Paraaortic lymph node (tissue), 1 donor: ENCODE data around the gene PKDREJ.

DNA sequence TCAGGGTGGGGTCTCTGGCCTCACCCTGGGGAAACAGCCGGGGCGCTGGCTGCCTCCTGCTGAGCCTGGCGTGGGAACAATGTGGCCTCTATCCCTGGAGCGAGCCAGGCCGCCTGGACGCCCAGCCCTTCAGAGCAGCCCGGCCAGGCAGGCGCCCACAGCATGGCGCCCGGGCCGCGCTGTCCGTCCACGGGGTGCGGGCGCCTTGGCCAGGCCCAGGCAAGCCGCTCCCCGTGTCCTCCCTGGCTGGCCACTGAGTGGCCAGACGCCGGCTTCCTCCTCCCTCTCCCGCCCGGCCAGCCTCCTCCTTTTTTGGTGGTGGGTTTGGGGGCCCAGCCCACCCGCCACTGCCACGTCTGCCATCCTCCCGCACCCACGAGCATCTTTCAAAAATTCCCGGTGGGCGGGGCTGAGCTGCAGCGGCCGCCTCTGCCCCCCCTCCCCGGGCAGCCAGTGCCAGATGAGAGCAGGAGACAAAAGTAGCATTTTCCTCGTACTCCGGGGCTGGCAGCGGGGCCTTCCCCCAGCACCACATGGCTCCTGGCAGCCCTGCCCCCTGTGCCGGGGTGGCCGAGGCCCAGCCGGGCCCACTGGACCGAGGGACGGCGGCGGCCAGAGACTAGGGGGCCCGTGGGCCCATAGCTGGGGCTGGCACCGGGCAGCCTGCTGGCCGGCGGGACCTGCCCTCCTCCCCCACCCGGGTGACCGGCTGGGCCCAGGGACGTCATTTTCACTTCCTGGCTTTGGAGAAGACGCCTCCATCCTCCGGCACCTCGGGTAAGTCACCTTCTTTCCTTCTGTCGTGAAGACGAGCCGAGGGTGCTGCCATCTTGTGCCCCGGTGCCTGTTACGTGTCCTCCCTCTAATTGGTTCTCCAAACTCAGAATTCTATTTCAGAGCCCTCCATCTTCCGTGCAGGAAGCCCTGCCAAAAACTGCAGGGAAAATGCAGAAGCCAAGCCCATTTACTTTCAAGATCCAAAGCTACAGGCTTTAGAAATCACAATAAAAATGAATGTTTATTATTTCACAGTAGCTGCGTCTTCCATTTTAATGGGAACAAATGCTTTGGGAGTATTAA is 70.1 kb upstream of the PPARA start:
- PRO-cap: bidirectional peak, plus-strand start at position 453 of the sequence, minus-strand start at position 255 of the sequence; unidirectional peak, plus-strand start at position 733 of the sequence; bidirectional peak, plus-strand start at position 803 of the sequence, minus-strand start at position 788 of the sequence

- PRO-cap: no peak
Measured at GRCh38 chr22:46104051-46105208, 45.9 kb upstream of the PPARA start.

DNA sequence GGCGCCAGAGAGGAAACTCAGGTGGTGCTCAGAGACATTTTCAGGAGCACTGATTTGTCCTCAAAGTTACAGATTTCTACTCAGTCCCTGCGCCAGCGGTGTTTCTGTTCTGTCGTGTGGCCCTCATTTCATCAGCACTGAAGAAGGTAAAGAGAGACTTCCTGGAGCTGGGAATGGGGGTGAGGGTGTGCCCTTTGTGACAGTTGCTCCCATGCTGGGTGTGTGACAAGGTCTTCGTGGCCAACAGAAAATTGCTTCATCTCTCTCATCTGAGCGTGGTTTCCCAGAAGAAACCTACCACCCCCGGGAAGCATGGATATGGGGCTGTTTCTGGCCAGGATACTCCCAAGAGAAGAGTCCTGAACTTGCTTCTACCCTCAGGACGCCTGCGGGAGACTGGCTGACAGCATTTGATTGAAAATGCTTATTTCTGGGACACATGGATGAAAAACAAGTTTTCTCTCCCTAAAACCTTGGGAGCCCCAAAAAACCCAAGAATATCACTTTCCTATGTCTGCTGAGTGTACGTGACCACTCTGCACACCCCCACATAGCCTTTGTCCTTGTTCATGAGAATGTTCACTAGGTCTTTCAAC is 1.9 kb upstream of the PPARA start:
- PRO-cap: no peak

DNA sequence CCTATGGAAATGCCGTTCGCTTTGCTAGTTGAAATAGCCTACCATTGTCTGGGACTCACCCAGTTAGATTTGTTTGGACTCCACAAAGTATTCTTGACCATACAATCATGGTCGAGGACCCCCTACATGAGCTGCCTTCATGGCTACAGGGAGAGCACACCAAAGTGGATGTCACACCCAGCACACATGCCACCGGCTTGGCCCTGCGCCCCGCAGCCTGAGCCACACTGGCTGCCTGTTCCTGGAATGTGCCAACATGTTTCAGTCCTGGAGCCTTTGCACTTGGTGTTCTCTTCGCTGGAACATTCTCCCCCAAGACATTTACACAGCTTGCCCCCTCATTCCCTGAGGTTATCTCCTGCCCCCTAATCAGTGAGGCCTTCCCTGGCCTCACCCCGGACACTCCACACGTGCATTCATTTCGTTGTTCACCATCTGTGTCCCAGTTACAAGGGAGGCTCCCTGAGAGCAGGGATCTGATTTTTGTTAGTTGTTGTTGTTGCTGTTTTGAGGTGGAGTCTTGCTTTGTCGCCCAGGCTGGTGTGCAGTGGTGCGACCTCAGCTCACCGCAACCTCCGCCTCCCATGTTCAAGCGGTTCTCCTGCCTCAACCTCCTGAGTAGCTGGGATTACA is 46.0 kb downstream of the PPARA start:
- PRO-cap: no peak

- PRO-cap: no peak
Measured at GRCh38 chr22:46263241-46263774, at the start of gene PKDREJ. Gene PKDREJ (minus strand): TSS chr22:46263343.

GRCh38 chr22:46288948-46289413 is 7.7 kb upstream of the GTSE1 start:
- PRO-cap: no peak

GRCh38 chr22:46361218-46361846 is 25.8 kb downstream of the TRMU start:
- PRO-cap: no peak

DNA sequence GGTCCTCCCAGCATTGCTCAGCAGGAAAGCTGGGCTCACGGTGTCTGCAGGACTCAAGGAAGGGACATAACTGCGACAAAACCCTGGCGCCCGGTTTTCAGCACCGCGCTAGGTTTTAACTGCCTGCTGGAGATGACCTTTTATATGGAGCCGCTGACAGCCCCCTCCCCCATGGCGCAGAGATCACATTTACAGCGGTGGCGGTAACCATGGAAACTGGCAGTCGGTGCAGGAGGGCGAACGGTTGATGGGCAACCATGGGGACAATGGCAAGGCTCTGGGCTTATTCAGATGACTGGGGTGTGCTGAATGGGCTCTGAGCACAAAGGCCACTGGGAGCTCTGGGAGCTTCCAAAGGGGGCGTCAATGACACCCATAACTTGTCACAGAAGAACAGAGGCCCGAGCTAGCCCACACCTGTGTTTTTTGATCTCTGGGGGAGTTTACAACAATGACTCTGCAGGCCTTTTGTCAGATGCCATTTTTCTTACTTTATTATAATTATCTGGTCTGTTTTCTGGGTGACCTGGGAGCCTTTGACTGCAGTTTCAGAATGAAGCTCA is 37.1 kb downstream of the CELSR1 start:
- PRO-cap: no peak

DNA sequence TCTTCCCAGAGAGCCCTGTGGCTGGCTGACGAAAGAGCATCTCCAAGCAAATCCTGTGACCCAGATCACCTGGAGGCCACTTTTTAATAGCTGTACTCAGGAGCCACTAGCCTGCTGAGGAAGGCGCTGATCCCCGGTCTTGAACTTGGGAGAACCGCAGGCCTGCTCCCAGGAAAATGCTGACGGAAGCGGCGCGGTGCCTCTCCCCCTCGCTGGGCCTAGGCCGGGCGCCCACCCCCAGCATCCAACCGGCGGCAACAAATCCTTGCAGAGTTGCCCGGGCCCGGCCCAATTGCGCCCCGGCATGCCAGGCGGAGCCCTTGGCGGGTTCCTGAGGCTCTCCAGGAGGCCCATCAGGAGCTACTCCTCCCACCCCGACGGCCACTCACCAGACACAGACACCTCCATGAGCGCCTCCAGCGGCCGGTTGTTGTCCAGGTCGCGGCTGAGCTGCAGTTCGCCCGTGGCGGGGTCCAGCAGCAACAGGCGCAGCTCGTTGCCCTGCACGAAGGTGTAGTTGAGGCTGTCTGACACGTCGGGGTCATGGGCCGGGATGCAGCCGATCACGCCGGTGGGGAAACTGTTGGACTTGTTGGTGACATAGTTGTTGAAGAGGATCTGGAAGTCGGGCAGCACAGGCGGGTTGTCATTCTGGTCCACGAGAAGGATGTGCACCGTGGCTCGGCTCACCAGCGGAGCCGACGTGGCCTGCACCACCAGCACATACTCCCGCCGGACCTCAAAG is 4.0 kb downstream of the CELSR1 start:
- PRO-cap: no peak

DNA sequence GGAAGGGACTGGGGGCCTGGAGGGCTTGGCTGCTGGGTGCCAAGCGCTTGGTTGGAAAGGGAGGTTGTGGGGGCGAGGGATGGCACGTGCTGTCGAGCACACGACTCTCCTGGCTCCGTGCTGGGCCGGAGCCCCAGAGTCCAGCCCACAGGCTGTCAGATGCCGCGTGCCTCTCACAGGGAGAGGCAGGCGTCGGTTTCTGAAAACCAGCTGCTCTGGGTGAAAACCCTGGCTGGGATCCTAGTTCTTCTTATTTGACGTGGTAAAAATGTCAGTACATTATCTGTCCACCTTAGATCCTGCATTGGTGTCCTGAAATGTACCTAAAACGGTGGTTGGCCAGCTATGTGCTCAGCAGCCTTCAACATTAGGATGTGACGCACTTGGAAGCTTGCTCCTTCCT is 29.1 kb downstream of the GRAMD4 start:
- PRO-cap: no peak

GRCh38 chr22:46653732-46654234 is 33.6 kb downstream of the GRAMD4 start:
- PRO-cap: no peak

GRCh38 chr22:46661209-46662041 is 41.2 kb downstream of the GRAMD4 start:
- PRO-cap: no peak

DNA sequence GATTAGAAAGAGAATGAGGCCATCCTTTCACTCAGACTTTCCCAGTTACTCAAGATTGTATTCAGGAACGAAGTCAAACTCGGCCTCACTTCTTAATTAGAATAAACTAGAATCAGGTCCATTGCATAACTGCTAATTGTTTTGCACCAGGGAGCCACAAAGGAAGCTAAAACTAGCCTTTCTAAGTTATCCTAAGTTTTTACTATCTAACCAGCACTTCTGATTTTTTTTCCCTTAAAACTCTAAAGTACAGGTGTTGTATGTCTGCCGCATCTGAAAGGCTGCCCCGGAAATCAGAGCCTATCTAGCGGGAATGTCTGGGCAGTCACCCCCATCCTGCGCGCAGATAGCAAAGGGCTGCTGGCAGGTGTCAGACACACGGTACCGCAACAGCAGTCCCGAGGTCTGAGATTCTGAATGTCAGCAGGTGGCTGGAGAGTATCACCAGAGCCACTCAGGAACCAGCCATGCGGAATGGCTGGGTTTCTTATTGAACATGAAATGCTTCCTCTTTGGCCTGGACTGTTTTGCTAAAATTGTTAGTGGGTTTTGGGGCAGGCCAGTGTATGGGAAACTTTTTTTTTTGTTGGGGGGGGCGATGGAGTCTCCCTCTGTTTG is 53.5 kb downstream of the CERK start:
- PRO-cap: no peak

GRCh38 chr22:46780411-46780740 is 17.9 kb downstream of the TBC1D22A start:
- PRO-cap: no peak

GRCh38 chr22:46842410-46843226 is 80.2 kb downstream of the TBC1D22A start:
- PRO-cap: no peak

GRCh38 chr22:46974099-46974508 is 211.7 kb downstream of the TBC1D22A start:
- PRO-cap: no peak

GRCh38 chr22:47010085-47010838 is 247.8 kb downstream of the TBC1D22A start:
- PRO-cap: no peak

DNA sequence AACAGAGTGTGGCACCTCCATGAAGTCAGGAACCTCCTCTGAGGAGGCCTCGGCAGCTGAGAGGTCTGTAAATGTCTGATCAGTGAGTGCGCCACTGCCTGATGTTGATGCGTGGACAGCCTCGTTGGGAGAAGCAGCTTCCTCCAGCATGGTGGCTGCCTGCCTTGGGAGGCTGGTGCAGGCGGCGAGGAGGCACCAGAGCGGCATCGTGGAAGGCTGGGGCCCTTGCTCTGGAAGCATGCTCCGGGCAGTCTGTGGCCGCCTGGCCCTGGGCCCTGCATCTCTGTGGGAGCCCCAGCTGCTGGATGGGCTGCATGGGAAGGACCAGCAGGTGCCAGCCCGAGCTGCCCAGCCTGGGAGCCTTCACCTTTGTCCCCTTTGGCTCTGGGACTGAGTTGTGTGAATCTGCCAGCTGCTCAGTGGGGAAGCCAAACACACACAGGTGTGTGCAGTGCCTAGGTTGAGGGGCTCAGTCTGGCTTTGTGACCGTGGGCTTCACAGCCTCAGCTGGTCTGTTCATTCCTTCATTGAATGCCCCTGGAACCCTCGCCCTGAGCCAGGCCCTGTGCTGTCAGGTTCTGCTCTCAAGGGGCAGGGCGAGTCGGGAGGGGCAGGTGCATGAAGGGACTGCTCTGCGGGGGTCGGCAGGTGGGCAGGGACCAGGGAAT is 354.0 kb downstream of the TBC1D22A start:
- PRO-cap: no peak

DNA sequence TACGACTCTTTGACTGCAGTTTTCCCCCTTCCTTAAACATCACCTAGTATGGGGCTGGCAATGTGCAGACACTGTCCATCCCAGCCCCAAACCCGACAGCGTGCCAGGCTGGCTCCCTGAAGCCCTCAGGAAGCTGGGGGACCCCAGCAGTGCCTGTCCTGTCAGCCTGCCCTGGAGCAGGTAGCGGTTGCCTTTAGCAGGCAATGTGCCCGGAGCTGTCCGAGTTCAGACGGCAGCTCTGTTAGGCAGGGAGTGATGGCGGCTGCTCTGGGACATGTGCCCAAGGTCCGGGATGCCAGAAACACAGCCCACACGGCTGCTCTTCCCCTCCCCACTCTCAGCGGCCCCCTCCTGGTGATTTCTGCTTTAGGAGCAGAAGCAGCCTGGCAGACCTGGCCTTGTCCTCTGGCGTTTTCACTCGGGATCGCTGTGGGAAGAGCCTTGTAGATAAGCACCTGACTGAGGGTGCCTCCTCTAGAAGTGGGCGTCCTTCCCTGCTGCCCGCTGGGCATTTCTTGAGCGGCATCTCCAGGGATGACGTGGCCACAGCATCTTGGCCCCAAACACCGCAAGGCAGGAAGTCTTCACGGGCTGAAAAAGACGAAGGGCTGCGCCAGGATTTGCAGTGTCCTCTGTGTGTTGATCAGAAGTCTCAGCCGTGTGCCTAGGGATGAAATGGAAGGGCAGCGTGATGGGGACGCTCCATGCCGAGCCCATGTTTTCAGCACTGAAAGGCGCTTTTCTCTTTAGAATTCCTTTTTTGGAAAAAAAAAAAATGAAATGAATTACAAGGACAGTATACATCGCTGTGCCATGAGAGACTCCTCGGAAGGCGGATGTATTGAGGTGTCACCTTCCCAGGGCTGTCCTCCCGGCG is 392.2 kb downstream of the TBC1D22A start:
- PRO-cap: unidirectional peak, minus-strand start at position 407 of the sequence

DNA sequence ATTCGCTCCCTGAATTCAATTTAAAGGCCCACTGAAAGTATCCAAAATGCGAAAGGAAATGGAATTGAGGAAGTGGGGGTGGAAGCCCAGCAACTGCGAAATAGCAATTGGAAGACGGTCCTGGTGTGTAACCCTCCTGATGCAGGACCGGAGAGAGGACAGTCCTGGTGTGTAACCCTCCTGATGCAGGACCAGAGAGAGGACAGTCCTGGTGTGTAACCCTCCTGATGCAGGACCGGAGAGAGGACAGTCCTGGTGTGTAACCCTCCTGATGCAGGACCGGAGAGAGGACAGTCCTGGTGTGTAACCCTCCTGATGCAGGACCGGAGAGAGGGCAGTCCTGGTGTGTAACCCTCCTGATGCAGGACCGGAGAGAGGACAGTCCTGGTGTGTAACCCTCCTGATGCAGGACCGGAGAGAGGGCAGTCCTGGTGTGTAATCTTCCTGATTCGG is 408.1 kb downstream of the TBC1D22A start:
- PRO-cap: no peak